Gastrocnemius medialis (tissue), 3 donors: ENCODE results near the genes MLEC, SPPL3 and RNF34.

GRCh38 chr12:120563746-120564335 is 17.4 kb downstream of the POP5 start:
- PRO-cap = no peak
- RAMPAGE, long total RNA, 3 experiments = no peak in any of the 3 experiments

DNA sequence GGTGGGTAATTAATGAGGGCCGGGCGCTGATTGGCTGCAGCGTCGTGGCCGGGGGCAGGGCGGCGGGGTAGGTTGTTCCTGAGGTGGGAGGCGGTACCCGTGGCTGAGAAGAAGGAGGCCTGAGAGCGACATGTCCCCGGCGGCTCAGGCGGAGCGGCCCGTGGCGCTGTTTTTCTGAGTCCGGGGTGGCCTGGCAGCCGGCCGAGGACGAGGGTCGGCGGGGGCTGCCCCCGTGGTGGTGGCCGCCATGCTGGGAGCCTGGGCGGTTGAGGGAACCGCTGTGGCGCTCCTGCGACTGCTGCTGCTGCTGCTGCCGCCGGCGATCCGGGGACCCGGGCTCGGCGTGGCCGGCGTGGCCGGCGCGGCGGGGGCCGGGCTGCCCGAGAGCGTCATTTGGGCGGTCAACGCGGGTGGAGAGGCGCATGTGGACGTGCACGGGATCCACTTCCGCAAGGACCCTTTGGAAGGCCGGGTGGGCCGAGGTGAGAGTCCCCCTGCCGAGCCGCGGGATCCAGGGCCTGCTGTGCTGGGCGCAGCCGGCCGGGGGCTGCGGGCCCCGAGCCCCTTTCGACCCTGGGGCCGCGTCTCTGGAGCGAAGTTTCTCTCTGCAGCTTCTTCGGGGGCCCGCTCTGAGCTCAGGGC is at the start of gene MLEC:
TSS of gene MLEC (plus strand) at position 100 of the 642 bp plus-strand sequence.
- PRO-cap = bidirectional peak, plus-strand start at position 100 of the sequence, minus-strand start outside the sequence; unidirectional peak, plus-strand start at position 444 of the sequence
- RAMPAGE, long total RNA, 3 experiments = no peak in any of the 3 experiments

DNA sequence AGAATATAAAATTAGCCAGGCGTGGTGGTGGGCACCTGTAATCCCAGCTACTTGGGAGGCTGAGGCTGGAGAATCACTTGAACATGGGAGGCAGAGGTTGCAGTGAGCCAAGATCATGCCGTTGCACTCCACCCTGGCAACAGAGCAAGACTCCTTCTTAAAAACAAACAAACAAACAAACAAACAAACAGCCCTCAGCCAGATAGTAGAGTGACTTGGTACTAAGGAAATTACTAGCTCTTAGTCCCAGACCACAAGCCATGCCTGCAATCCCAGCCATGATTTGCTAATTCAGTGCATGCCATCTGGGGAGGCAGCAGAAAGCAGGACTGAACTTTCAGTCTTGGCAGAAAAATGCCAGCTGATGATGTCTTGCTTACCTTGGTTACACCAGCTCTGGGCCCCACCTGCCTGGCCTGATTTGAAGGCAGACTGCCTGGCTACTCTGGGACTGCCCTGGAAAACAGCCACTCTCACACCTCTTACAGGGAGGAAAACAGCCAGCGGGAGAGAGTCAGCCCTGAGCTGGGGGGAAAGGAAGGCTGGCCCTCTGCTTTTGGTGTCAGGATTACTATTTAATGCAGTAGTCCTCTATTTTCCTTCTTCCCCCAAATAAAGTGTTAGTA is 4.7 kb upstream of the UNC119B start:
- PRO-cap = no peak
- RAMPAGE, long total RNA, 3 experiments = no peak in any of the 3 experiments

DNA sequence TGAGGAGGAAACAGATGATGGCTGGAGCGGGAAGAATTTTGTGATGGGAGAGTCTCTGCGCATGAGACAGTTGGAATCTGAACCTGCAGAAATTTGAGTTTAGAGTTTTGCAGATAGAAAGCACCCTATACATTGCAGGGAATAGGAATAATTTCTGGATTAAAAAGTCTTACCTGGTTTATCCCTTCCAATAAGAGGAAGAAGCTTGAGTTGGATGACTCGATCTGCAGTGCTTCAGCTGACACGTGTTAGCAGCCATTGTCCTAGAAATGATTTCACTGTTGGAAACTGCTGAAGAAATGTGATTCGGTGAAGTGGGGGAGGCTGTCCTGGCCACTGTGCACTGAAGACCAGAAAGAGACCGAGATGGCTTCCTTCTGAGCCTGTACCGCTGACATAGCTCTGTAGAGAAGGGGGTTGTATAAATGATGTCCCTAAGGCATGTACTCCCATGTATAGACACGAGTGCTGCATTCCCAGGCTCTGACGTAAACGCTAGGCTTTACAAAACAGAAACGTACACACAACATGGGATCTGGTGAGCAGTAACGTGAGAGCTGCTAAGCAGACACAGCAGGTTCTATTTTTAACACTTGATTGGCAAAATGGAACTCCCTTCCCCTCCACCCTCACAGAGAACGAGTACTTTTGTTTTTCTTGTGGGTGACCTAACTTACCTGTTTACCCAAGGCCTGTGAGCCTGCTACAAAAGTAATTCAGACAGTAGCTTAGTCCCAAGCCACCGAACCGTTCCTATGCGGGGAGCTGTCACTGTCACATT is 35.8 kb downstream of the ACADS start:
- PRO-cap = bidirectional peak, plus-strand start at position 589 of the sequence, minus-strand start at position 398 of the sequence
- RAMPAGE, long total RNA, 3 experiments = no peak in any of the 3 experiments

DNA sequence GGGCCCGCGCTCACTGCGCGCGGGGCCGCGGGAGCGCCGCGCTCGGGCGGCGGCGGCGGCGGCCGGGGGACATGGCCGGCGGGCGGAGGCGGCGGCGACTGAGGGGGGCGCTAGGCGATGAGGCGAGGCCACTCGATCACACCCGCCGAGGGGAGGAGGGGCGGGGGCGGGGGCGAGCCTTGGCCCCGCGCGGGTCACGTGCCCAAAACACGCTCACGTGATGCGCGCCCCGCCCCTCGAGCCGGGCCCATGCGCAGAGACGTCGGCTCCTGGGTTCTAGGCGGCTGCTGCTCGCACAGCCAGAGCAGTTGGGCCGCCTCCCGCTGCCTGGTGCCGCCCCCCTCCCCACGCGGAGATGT is at the start of gene SPPL3:
TSS of gene SPPL3 (minus strand) at position 155 of the 359 bp plus-strand sequence.
- PRO-cap = bidirectional peak, plus-strand start at position 256 of the sequence, minus-strand start at position 100 of the sequence
- RAMPAGE, long total RNA, 3 experiments = no peak in any of the 3 experiments

GRCh38 chr12:120916461-120916821 is 12.3 kb upstream of the SPPL3 start:
- PRO-cap = no peak
- RAMPAGE, long total RNA, 3 experiments = no peak in any of the 3 experiments

DNA sequence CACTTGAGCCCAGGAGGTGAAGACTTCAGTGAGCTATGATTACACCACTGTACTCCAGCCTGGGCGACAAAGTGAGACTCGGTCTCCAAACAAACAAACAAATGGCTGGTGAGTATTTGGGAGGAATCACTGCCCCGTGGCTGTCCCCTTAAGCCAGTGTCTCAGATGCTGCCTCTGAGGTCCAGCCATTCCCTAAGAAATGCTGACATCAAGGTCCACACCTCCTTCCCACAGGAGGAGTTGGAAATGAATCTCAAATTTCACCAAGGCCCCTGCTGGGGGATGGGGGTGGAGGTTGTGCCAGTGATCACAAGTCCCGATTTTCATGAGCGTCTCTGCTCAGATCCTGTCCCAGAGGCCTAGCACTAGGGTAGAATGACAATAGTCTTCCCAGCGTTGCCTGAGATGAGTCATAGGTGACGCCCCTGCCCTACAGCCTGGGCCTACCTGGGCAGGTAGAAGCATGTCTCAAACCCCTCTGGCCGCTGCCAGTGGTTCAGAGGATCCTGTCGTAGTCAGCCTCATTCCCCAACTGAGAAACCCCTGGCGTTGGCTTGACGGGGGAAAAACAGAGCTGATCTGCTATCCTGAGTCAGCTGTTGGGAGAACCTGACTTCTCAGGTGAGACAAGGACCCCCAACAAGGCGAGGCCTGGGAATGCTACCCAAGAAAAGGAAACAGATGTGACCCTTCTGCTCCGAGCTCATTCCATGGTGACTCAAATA is 21.6 kb upstream of the SPPL3 start:
- PRO-cap = no peak
- RAMPAGE, long total RNA, 3 experiments = no peak in any of the 3 experiments

DNA sequence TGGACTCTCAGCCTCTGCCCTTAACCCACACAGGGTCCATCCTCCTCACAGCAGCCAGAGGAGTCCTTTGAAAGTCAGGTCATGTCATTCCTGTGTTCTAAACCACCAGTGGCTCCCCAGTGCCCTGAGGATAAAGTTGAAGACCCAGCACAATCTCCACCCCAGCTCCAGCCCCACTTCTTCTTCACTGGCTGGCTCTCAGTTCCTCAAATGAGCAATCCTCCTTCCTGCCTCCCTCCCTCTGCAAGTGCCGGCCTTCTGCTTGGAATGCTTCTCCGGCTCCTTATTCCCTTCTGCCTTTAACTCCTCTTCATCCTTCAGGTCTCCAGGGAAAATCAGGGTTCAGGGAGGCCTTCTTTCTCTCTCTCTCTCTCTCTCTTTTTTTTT is 32.0 kb upstream of the SPPL3 start:
- PRO-cap = no peak
- RAMPAGE, long total RNA, 3 experiments = no peak in any of the 3 experiments

GRCh38 chr12:120961907-120963113 is 16.0 kb upstream of the HNF1A start:
- PRO-cap = no peak
- RAMPAGE, long total RNA, 3 experiments = no peak in any of the 3 experiments

DNA sequence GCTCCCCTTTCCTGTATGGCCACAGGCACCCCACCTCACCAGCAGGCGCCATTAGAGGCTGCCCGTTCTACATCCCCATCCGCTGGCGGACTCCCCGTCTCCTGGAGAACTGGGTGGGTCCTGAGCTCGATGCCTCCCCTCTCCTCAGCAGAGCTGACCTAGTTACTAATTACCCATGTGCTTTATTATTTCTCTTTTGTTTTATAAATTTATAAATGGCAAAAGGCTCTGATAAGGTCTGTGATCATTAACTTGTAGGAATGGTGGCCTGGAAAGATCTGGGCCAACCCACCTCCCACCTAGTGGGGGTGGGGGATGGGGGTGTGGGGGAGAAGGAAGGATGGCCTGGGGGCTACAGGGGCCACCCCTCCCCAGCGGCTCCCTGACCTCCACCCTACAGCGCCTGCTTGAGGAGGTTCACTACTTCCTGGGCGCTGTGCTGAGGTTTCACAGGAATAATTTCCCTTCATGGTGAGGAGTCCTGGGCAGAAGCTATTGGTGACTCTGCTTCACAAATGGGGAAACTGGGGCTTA is 1.4 kb downstream of the HNF1A start:
- PRO-cap = no peak
- RAMPAGE, long total RNA, 3 experiments = no peak in any of the 3 experiments

GRCh38 chr12:121004144-121004709 is 12.1 kb downstream of the C12orf43 start:
- PRO-cap = no peak
- RAMPAGE, long total RNA, 3 experiments = no peak in any of the 3 experiments

GRCh38 chr12:121033362-121033773 is 5.7 kb downstream of the OASL start:
- PRO-cap = no peak
- RAMPAGE, long total RNA, 3 experiments = no peak in any of the 3 experiments

DNA sequence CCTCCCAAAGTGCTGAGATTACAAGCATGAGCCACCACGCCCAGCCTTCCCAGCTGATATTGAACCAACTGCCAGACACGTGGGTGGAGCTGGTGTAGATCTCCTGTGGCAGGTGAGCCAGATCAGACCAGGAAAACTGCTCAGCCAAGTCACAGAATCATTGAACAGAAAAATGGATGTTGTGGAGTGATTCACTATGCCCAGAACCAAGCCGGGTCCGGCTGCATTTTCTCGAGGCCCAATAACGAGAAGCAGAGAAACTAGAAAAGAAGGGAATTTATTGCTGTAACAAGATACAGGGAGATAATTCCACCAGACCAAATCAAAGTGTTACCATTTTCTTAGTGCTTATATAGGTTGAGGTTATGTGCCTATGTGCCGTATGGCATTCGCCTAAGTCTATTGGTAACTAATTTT is 8.5 kb upstream of the OASL start:
- PRO-cap = no peak
- RAMPAGE, long total RNA, 3 experiments = no peak in any of the 3 experiments

GRCh38 chr12:121048414-121048828 is 9.4 kb upstream of the OASL start:
- PRO-cap = no peak
- RAMPAGE, long total RNA, 3 experiments = no peak in any of the 3 experiments

DNA sequence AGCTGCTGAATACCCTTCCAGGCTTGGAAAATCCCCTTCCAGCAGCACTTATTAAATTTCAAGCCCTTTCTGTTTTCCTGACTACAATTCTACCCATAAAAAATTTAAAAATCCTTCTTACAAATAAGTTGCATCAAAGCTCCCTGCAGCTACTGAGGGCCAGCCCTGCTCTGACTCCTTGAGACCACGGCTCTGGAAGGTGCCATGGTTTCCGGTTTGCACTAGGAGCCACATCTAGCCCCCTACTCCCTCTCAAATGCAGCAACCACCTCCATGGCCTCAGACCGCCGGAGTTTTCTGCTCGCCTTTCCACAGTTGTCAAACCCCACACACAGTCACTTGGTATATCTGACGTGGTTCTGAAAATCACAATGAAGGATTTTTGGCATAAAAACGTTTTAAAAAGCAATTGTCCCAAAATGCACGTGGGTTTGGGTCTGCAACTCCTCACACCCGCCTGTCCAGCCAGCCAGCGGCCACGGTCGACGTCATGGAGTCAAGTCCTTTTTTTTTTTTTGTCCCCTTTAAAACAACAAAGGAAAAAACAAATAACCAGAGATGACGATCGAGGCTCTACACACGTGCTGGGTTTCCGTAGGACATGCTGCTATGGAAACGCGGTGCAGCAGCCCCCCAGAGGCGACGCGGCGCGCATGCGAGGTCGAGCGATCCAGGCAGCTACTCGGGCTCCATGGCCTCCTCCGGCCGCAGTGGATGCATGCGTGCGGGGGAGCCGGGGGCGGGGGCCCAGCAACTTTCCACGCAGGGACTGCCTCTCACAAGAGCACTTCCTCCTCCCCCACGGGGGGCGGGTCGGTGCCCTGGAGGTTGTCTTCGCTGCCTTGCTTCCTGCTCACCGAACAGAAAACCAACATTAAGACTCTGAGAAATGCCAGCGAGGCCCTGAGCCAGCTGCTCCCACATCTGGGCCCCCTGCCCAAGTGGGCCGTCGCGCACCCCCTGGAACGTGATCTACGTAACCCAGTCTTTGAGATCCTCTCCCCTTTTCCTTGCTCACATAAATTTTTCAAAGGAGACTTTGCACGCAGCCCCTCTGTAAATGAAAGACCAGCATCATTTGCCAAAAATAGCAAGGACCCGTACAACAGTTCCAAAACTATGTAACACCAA is 30.5 kb downstream of the P2RX4 start:
- PRO-cap = no peak
- RAMPAGE, long total RNA, 3 experiments = no peak in any of the 3 experiments

GRCh38 chr12:121241152-121241739 is 31.3 kb downstream of the P2RX4 start:
- PRO-cap = no peak
- RAMPAGE, long total RNA, 3 experiments = no peak in any of the 3 experiments

- PRO-cap = no peak
- RAMPAGE, long total RNA, 3 experiments = no peak in any of the 3 experiments
Observed at GRCh38 chr12:121248225-121248992, 38.5 kb downstream of the P2RX4 start.

- PRO-cap = bidirectional peak, plus-strand start at chr12:121400118, minus-strand start at chr12:121399896
- RAMPAGE, long total RNA, 3 experiments = start-site peak on the plus strand in 3 of 3 experiments, at chr12:121400125-121400152 at its widest, 332 to 662 reads per replicate
Observed at GRCh38 chr12:121400036-121400239, at the start of gene RNF34. TSS of gene RNF34 (plus strand) at chr12:121400118.

DNA sequence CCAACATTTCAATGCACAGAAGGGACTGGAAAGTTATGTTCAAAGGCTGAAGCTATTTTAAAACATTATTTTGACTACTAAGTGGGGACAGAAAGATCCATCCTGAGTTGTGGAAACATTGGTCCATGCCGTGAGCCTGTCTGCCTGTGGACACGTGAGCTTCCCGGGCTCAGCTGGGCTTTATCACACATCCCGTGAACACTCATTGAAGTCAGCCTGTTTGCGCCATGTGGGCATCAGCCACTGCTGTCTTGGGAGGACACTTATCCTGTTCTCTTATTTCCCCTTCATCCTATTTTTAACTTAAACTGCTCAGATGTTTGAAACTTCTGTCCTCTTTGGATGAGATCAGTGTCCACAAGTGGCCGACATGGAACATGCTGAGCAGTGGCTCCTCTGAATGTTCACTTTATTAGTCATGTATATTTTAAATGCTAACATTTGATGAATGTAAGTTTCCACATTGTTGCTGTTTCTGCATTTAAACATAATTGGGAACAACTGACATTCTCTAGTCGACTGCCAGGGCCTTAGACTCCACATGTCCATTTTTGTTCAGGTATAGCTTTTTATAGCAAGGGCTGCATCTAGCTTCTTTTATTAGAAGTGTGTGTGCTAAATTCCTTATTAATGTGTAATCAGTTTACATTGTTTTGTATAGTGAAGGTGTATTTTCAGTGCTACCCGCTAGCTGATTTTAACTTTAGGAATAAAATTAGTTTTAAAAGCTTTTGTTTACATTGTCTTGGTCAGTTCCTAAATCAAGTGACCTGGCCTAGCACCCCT is 23.9 kb downstream of the RNF34 start:
- PRO-cap = bidirectional peak, plus-strand start at position 351 of the sequence, minus-strand start at position 156 of the sequence
- RAMPAGE, long total RNA, 3 experiments = no peak in any of the 3 experiments

DNA sequence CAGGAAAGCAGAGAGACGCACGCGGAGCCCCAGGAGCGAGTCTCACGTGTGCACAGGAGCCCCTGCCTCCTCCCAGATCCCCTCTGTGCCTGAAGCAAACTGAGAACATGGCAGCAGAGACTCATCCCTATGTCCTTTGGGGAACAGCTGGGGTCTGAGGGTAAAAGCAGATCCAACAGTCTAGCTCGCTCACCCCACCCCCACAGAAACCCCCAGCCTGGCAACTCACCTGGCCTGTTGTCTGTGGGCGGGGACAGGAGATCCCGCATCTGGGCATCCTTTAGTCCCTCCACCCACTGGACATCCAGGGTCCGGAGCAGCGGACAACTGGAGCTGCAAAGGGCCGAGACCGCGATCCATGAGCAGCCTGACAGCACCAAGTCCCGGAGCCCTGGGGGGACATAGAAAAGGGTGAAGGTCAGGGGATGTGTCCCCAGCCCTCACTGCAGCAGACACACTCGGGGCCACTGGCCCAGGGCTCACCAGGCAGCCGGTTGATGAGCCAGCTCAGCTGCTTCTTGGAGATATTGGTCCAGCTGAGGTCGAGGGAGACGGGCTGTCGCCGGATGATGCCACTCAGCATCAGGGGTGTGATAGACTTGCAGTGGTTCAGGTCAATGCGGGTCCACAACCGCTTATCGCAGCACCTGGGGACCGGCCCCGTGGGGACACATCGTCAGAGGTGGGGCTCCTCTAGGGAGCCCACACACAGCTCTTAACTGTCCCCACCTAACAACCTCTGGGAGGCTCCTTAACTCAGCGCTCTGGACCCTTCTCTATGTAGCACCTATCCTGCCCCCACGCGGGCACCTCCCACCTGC is 40.9 kb downstream of the RNF34 start:
- PRO-cap = no peak
- RAMPAGE, long total RNA, 3 experiments = no peak in any of the 3 experiments